ENCODE measurements around the genes NPAS1 and SELENOW.

DNA sequence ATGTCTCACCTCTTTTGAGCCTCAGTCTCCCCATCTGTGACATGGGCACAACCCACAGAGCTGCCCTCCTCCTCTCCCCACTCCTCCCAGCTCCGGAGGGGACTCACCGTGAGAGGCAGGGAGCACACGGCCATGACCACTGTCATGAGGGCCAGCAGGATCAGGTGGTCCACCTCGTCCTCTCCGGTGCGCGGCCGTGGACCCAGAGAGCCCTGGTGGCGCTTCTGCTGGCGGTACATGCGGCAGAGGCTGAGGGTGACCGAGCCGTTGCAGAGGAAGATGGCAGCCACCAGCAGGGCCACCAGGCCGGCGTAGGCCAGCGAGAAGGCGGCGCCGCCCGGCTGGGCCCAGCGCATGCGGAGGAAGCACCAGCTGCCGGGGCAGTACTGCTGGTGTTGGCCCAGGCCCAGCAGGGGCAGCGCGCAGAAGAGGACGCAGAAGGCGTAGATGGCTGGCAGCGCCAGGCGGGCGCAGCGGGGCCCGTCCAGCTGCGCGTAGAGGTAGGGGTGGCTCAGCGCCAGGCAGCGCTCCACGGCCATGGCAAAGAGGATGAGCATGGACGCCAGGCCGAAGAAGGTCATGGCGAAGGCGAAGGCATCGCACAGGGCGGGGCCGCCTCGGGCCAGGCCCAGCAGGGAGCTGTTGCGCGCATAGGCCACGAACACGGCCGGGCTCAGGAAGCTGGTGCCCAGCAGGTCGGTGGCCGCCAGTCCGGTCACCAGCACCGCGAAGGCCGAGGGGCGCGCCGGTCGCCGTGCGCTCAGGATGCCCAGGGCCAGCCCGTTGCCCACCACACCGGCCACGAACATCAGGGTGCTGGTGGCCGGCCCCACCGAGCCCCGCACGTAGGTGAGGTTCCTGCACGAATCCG lies 1.3 kb downstream of the PTGIR start:
- PRO-cap, result no peak
- RRBS, 2 experiments, result 92% methylated on average over 15 to 19 of the region's 71 CpGs

DNA sequence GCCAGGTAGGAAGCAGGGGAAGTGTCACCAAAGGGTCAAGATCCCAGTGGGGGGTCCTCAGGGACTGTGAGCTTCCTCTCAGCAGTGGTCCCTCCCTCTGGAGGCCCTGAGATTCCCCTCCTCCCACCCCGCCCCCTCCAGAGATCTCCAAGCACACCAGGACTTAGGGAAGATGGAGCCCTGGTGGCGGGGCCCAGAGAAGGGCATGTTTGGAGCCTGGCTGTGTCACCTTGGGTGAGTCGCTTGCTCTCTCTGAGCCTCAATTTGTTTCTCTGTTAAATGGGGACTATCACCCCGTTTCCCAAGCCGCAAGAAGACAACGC lies 846 bp downstream of the DACT3 start:
- PRO-cap, result no peak
- RRBS, 2 experiments, result no CpG with 5 or more reads among the region's 6 CpGs

- PRO-cap, result no peak
- RRBS, 2 experiments, result no CpG with 5 or more reads among the region's 12 CpGs
Observed at GRCh38 chr19:46733664-46734297, 12.1 kb upstream of the FKRP start.

GRCh38 chr19:46785878-46787075 lies 2.1 kb downstream of the SLC1A5 start:
- PRO-cap, result no peak
- RRBS, 2 experiments, result no CpG with 5 or more reads among the region's 29 CpGs

GRCh38 chr19:46839817-46840266 lies 10.8 kb downstream of the AP2S1 start:
- PRO-cap, result no peak
- RRBS, 2 experiments, result no CpG with 5 or more reads among the region's 9 CpGs

DNA sequence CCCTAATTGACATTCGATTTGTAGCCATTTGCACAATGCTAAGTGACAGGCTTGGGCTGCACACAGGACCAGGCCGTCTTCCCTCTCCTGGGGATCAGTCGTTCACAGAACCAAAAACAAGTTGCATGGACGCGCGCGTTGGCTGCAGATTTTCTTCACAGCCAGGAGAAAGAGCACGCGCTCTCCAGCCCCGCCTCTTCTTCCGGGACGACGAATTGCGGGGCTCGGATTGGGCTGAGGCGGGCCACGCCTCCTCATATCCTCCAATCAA lies 891 bp upstream of the ARHGAP35 start:
- PRO-cap, result bidirectional peak, plus-strand start outside the sequence, minus-strand start at position 161 of the sequence
- RRBS, 2 experiments, result no CpG with 5 or more reads among the region's 17 CpGs

GRCh38 chr19:46861302-46861569 lies 439 bp downstream of the ARHGAP35 start:
- PRO-cap, result no peak
- RRBS, 2 experiments, result 1 to 2% methylated on average over 13 of the region's 25 CpGs

DNA sequence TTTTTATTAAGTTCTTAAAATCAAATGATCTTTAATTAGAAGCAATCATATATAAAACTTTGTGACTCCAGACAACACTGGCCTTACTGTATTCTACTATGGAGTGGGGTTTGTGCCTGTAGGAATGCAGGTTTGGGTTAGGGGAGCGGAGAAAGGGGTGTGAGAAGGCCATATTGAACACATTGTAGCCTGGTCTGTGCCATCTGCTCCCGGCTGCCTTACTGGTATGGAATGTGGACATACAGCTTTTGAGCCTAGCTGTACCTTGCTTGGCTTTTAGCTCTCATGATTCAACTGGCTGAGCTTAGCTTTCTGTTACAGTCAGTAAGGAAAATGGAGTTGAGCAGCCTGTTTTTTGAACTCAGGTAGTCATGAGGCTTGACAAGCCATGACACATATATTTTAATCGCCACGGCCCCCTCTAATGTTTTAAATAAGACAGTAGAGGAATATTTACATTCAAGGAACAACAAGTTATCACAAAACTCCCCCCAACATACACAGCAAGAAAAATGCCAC lies 41.6 kb downstream of the ARHGAP35 start:
- PRO-cap, result no peak
- RRBS, 2 experiments, result no CpG with 5 or more reads among the region's 4 CpGs

GRCh38 chr19:46916511-46916802 lies 55.7 kb downstream of the ARHGAP35 start:
- PRO-cap, result no peak
- RRBS, 2 experiments, result no CpG with 5 or more reads among the region's 1 CpG

DNA sequence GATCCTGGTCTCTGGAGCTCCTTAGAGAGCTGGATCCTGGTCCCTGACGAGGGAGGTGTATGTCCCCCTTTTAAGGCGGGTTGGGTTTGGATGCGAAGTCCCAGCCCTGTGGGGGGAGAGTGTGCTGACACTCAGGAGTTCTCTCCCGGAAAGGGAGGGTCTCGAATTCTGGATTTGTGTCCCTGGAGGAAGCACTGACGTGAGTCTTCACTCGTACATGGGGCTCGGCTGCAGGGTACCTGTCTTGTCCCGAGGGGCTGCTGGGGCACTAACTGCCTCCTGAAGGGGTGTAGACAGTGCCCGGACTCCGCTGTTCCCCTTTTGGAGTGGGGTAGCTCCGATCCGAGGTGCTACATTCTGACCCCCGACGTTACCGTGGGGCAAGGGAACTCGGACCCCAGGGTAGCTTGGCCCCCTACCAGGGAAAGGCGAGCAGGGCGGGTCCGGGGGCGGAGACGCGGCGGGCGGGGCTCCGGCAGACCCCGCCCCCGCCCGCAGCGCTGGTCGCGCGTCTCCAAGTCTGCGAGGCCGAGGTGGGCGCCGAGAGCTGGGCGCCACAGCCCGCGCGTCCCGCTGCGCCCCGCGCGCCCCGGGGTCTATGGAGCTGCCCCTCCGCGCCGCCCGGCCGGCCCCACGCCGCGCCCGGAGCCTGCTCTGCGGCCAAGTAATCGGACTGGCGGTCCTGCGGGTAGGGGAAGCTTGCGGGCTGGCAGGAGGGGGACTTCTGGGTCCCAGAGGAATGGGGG lies at the start of gene NPAS1:
Gene NPAS1 (plus strand): TSS at position 528 of the 746 bp plus-strand sequence.
- PRO-cap, result unidirectional peak, plus-strand start at position 531 of the sequence
- RRBS, 2 experiments, result 1% methylated on average over 16 of the region's 61 CpGs; no CpG with 5 or more reads in 1 of the 2 experiments

- PRO-cap, result no peak
- RRBS, 2 experiments, result 73% methylated on average over 4 of the region's 40 CpGs; no CpG with 5 or more reads in 1 of the 2 experiments
Observed at GRCh38 chr19:47220669-47221872, 9.9 kb downstream of the BBC3 start.

- PRO-cap, result no peak
- RRBS, 2 experiments, result no CpG with 5 or more reads among the region's 11 CpGs
Observed at GRCh38 chr19:47267414-47267795, 7.3 kb upstream of the INAFM1 start.

DNA sequence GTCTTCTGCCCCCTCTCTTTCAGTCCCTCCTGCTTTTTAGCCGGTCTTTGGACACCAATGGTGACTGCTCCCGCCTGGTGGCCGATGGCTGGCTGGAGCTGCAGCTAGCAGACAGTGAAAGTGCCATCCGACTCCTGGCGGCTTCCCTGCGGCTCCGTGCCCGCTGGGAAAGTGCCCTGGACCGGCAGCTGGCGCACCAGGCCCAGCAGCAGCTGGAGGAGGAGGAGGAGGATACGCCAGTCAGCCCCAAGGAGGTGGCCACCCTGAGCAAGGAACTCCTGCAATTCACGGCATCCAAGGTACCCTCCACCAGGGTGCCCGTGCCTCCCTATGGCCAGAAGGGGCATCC lies 30.5 kb downstream of the DHX34 start:
- PRO-cap, result no peak
- RRBS, 2 experiments, result 50 to 55% methylated on average over 1 of the region's 13 CpGs

- PRO-cap, result unidirectional peak, minus-strand start at chr19:47427916; unidirectional peak, plus-strand start at chr19:47428531
- RRBS, 2 experiments, result no CpG with 5 or more reads among the region's 31 CpGs
Observed at GRCh38 chr19:47427770-47428828, 8.8 kb upstream of the MEIS3 start.

GRCh38 chr19:47572593-47573049 lies 327 bp downstream of the ZNF541 start:
- PRO-cap, result no peak
- RRBS, 2 experiments, result 70% methylated on average over 4 of the region's 22 CpGs; no CpG with 5 or more reads in 1 of the 2 experiments

GRCh38 chr19:47619663-47620336 lies 10.9 kb downstream of the BICRA start:
- PRO-cap, result no peak
- RRBS, 2 experiments, result no CpG with 5 or more reads among the region's 9 CpGs

DNA sequence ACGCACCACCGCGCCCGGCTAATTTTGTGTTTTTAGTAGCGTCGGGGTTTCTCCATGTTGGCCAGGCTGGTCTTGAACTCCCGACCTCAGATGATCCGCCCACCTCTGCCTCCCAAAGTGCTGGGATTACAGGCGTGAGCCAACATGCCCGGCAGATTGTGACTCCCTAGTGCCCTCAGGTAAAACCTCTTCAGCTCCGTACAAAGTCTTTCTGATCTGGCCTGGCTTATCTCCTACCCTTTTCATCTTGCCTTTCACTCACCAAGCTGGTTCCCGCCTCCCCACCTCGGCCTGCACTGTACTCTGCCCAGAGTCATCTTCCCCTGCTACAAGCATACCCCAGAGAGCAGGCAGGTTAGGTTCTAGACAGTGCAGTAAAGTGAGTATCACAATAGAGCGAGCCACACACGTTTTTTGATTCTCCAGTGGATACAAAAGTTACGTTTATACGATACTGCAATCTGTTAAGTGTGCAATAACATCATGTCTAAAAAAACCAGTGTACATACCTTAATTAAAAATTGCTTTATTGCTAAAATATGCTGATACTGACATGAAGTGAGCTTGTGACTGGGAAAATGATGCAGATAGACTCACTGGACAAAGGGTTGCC lies 15.2 kb downstream of the BICRA start:
- PRO-cap, result no peak
- RRBS, 2 experiments, result no CpG with 5 or more reads among the region's 17 CpGs

DNA sequence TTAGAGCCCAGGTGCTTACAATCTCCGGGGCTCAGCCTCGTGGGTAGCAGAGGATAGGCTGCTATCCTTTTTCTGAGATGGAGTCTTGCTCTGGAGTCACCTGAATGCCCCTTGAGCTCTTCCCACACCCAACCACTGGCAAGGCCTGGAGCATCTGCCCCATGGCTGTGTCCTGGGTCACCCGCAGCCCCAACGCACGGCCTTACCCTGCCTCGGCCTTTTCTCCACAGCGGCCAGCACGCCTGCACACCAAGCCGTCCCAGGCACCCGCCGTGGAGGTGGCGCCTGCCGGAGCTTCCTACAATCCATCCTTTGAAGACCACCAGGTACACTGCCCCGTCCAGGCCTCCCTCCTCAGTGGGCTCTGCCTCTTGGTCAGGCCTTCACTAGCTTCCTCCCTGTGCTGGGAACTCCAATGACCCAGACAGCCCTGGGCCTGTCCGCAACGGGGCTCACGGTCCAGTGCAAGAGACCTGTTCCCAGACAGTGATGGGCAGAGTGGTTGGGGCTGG lies 7.0 kb downstream of the NOP53 start:
- PRO-cap, result no peak
- RRBS, 2 experiments, result no CpG with 5 or more reads among the region's 17 CpGs

- PRO-cap, result bidirectional peak, plus-strand start at chr19:47778703, minus-strand start at chr19:47778403
- RRBS, 2 experiments, result 1 to 2% methylated on average over 11 to 22 of the region's 64 CpGs
Observed at GRCh38 chr19:47778109-47778952, at the start of gene SELENOW. Gene SELENOW (plus strand): TSS chr19:47778703.

GRCh38 chr19:47881695-47881942 lies 4.5 kb downstream of the SULT2A1 start:
- PRO-cap, result no peak
- RRBS, 2 experiments, result no CpG with 5 or more reads among the region's 4 CpGs